Pulmonary artery (tissue), 1 donor: ENCODE measurements around the genes TPTE, RBM11 and NRIP1.

DNA sequence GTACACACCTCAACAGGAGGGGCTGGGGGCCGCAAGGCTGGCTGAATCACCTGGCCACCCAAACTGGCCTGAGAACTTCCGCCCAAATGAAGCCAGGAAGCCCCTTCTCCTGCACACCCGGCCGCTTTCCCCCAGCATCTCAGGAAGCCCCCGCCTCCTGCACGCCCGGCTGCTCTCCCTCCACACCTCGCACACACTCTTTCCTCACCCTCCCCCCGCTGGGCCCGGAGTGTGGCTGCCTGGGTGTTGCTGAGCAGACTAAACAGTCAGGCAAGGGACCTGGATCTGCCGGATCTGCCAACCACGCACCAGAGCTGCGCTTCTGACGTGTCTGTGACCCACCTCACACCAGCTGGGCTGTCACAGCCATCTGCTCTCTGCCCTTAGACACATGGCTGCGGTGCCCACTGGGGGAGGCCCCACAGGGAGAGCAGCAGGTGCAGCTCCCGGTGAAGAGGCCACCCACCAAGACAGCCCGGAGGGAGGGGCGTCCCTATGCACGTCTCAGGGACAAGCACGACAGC lies 5403.2 kb upstream of the TPTE start:
- PRO-cap = no peak

- PRO-cap = no peak
These were observed 5394.2 kb upstream of the TPTE start for GRCh38 chr21:5127306-5127524.

DNA sequence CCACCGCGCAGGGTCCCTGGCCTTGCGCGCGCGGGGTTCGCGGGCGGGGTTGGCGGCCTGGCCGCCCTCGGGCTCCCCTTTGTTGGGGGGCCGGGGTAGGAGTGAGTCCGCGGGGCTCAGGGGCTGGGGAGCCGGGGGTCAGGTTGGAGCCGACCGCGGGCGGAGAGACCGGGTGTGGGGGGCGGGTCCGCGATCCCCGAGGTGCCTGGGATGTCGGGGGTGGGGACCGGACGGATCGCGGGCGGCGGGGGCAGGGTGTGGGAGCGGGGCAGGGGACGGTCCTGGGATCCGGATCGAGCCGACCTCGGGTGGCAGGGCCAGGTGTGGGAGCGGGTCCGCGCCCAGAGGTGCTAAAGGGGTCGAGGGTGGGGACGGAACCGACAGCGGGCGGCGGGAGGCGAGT lies 4410.0 kb upstream of the TPTE start:
- PRO-cap = no peak

GRCh38 chr21:6498569-6499047 lies 4022.8 kb upstream of the TPTE start:
- PRO-cap = no peak

DNA sequence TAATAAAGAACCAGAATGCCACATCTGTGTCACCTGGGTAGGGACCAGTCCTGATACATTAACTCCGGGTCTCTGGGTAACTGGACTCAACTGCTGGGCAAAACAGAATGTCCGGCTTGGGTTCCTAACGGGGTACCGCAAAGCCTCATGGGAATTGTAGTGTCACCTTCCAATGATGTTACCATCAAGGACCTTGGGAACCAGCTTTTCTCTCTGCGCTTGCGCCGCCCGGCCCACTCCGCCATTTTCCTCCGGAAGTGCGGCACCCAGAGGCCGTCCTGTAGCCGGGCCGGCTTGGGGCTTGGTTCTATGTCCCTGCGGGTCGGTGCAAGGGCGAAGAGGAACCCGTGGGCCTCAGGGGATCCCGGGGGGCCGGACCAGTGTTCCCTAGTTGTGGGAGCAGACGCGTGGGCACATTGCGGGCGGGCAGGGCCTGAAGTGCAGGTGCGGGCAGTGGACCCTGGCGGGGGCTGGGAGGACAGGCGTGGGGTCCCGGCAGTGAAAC lies 1196.6 kb upstream of the TPTE start:
- PRO-cap = no peak

- PRO-cap = unidirectional peak, plus-strand start at chr21:10521468
These were observed at the start of gene TPTE for GRCh38 chr21:10521113-10521741. Gene TPTE, plus strand, starts transcription at chr21:10521583.

DNA sequence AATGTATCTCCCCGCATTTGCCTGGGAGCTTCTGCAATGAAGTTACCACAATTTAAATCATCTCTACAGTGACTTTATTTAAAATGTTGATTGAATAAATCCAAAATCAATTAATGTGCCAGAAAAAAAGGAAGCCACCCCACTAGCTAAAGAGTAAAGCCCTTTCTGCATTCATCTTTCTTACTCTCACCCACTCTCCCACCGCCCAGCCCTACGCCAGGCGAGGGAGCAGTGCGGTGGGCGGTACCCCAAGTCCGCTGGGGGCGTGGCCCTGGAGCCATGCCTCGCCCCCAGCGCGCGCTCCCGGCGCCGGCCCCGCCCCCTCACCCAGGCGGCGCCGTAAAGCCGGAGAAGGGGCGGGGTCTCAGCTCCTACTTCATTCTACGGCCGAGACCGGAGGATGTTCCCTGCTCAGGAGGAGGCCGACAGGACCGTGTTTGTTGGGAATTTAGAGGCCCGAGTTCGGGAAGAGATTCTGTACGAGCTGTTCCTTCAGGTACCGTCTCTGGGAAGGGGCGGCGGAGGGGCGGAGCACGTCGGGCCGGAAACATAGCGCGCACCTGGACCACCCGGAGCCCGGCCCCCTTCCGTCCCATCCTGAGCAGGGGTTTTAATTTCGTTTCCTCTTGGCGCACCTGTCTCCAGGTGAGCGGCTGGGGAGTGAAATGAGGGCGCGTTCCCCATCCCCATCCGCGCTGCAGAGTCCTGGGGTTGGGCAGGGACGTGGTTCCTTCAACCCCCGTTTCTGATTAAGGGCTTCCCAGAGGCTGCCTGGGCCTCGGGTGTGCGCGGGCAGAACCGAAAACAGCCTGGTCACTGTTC lies at the start of gene RBM11:
Gene RBM11, plus strand, starts transcription at position 371 of the 822 bp plus-strand sequence.
- PRO-cap = unidirectional peak, plus-strand start at position 403 of the sequence

GRCh38 chr21:14522666-14523856 lies 23.1 kb downstream of the SAMSN1 start:
- PRO-cap = no peak

- PRO-cap = no peak
These were observed 87.1 kb downstream of the NRIP1 start for GRCh38 chr21:14977470-14978245.

DNA sequence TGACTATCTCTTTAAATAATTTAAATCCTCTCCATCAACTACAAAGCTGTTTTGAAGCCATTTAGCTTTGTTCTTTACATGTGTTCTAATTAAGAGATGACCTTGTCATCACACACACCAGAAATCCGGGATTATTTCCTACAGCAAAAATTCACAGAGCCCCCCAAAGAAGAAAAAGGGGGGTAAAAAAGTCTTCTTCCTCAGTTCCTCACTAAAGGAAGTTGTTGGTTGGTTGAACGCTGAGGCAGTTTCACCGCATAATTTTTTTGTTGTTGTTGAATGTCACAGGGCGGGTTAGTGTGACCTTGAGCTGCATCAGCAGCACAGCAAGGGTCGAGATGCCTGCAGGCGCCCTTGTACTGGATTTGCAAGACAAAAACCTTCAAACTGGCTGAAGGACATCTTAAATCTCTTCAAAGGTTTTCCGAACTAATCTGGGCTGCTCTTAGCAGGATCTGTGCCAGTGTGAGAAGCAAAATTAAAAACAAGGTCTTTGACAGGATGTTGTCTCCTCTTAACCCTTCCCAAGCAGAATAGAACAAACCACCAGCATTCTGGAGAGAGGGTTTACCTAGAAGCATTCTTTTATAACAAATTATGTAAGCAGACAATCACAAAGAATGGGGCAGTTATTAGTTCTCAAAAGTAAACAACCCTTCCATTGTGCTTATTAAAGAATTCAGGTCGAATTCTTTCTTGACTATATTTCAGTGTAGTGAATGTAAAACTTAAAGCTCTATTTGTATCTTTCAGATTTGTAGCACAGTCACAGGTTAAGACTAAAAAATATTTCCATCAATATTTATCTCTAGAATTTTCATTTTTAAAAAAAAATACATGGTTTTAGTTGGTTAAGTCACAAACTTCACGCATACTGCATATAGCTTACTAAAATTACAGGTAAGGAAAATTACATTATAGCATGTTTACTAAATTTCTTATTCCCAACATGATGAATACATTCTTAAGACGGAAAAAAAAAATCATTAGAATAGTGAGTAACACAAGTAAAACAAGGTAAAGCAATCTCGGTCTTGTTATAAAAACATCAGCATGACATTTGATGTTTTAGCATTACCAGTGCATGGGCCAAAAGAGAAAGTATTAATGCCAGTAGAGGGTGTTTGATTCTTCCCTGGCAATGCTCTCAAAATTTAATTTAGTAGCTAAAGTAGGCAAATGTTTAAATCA lies 59.2 kb downstream of the NRIP1 start:
- PRO-cap = no peak

DNA sequence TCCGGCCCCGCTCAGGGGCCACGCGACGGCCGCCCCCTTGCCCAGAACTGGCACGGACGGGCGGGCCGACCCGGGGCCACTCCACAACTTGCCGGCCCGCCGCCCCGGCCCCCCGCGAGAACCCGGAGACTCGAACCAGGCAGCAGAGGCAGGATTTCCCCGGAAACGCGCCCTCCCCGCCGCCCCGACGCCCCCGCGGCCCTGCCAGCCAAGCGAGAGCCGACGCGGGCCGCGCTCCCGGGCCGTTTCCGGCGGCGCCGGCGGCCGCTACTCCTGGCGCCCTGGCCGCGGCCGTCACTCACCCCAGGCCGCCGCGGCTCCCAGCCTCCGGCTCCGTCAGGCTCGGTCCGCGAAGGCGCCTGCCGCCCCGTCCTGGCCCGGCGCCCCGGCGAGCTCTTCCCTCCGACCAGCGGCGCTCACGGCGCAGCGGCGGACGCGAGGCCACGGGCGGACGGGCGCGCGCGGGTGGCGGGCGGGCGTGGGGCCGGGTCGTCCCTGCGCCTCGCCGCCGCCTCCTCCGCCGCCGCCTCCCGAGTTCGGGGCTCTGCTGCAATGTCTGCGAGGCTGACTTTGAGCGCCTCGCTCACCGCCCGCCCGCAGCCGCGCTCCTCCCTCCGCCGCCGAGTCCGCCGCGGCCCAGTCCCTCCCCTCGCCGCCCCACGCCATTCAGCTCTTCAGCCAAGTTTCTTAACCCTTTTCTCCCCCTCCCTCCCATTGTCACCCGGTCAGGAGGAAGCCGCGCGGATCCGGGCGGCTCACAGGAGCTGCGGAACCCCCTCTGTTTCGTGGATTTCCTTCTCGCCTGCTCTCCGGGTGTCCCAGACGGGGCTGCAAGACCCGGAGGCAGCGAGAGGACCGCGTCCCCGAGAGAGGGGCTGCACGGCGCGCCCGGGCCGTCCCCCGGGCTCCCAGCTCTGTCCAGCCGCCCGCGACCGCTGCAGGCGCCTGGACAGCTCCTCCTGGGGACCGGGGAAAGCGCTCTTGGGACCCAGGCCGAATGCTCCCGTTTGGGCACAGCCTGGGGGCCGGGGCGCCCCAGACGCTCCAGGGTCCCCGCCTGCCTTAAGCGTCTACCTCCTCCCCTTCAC lies at the start of gene NRIP1:
Gene NRIP1, minus strand, starts transcription at position 558 of the 1,088 bp plus-strand sequence.
- PRO-cap = bidirectional peak, plus-strand start at position 717 of the sequence, minus-strand start at position 532 of the sequence

DNA sequence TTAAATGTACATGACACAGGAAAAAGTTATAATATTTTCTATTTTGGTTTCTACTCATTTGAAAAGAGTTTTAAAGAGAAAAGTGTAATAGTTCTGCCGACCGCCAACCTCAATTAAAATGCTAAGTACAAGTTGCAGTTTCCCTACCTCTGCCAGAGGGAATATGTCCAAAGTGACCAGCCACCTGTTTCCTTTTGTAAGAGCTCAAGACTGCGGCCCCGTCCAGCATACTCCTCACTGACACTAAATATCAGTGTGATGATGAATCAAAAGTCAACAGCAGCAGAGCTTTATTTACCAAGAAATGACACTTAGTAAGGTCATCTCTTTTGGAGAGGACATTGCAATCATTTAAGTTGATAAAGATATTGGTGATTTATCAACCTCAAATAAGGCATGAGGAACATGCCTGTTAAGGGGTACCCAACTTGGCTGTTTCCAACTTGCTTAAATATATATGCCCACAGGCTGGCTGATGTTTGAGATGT lies 57.5 kb upstream of the NRIP1 start:
- PRO-cap = no peak

DNA sequence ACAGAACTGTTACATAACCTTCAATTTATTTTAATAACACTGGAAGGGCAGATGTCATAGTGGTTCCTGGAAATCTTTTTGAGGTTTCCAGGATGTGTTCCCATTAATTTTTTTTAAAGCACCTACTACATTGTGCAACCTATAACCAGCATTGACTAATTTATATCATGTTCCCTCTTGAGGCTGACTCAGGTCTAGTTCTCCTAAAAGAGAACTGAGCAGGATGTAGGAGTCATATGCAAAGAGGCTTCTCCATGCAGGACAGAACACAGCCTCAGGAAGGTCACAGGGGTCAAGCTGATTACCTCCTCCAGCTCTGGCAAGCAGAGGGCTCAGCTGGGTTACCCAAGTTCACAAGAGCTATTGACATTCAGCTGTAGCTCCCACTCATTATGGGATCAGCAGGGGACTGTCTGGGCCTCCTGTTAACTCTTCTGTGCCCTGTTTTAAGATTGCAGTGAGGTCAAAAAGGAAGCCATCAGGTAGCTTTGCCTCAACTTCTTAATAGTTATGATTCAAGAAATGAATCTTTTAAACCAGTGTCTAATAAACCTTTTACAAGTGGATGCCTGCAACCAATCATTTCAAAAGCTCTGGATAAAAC lies 157.2 kb upstream of the NRIP1 start:
- PRO-cap = no peak

DNA sequence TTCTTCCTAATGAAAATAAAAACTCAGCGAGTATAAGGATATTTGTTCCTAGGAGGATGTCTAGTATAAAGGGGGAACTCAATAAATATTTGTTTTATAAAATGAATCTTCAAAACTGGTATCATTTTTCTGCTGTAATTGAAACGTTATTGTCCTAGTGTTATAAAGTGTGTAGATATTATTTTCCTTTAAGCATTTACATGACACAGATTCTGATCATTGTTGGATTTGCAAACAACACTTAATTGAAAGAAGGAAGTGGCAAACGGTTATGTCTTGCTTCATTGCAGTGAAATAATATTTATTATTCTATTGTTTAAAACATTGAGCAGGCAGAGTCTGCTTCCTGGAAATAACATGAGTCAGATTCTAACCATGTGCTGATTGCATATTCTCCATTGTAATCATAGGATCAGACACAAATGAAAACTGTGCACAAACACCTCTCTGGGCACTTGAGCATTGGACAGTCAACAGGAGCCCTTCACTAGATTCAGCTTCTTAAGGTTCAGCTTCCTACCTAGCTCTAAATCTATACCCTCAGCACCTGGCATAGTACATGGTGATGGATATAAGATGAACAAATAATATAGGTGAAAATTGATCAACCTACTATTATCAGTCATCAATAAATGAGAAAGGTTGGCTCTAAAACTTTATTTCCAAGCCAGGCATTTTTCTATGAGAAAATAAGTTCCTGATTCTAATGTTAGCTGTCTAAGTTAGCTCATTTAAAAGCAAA lies 46.8 kb upstream of the USP25 start:
- PRO-cap = no peak

DNA sequence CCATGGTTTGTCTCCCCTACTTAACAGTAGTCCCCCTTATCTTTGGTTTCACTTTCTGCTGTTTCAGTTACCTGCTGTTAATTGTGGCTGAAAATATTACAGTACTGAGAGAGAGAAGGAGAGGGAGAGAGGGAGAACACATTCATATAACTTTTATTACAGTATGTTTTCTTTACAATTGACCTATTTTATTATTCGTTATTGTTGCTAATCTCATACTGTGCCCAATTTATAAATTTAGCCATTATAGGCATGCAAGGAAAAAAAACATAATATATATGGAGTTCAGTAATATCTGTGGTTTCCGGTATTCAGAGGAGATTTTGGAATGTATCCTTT lies 67.9 kb downstream of the USP25 start:
- PRO-cap = no peak

DNA sequence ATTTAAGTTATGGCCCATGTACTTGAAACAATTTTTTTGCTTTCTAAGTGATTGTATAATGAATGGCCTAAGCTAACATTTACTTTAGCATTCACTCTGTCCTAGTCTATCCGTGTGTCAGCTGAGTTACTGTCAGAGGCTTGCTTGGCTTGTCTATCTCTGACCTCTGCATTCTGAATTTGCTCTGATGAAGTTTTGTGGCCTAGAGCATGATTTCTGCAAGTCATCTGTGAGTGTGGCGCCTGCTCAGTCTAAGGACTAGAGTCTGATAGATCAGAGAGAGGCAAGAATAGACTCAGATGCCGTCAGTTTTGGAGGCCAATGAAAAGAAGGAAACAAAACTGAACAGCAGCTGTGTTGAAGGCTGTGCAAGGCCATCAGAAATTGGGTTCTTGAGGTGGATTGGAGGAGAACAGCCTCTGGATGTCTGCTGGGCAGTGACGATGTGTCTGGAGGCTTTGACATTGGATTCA lies 573.0 kb downstream of the USP25 start:
- PRO-cap = no peak

- PRO-cap = no peak
These were observed 775.3 kb downstream of the USP25 start for GRCh38 chr21:16504952-16505639.

- PRO-cap = no peak
These were observed 805.3 kb downstream of the USP25 start for GRCh38 chr21:16534969-16535612.

DNA sequence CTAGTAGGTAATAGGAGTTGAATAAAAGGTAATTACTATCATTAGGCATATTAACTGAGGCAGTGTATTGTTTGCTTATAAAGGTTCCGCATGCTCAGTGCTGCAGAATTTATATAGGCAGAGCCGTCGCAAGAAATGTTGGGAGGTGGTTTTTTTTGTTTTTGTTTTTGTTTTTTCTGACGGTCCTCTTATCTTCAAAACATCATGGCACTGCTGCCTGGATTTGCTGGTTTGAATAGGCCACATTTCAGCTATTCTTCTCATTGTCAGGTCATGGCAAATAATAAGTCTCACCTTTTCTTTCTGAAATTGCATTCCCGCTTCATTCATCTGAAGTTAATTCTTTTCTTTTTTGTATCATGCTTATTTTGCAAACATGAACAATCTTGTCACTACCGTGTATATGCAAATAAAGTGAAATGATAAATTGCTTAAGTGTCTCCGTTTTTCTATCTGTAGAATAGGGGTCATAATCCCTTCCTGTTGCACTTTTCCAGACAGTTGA lies 822.0 kb downstream of the USP25 start:
- PRO-cap = no peak

GRCh38 chr21:16718772-16719265 lies 794.0 kb upstream of the CXADR start:
- PRO-cap = no peak